ENCODE measurements around the gene C5AR1.

DNA sequence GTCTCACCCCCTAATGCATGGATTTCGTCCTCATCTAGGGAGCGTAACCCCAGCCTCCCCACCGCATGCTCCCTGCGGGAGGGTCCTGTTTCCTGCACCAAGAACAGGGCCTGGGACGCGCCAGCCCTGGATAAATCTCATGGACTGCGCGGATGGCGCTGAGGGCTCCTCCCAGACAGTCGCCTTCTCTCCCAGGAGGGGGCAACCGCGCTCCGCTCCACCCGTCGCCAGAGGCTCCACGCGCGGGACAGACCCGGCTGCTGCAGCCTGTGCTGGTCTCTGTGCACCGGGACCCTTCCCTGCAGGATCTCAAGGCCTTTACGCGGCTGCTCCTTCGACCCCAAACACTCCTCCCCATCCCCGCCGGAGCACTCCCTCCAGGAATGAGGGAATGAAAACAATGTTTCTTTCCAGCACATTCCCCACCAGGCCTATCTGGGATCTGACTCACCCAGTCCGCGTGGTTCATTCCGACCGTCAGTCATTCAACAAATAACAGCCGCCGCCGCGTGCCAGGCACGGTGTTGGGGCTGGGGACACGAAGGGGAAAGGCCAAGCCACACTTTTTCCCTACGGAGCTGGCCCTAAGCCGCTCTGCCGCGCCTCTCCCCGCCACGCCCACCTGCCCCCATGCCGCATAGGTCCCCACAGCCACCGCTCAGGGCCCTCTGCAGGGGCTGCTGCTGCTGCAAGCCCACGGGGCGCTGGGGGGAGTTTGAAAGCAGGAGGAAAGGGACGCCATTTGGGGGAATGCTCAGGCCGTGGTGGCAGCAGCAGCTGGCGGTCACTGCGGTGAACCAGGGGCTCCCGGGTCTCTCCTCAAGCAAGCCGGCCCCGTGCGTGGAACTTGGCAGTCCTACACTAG lies 6.0 kb downstream of the PNMA8B start:
- PRO-cap, 3 experiments: no peak in any of the 3 experiments

DNA sequence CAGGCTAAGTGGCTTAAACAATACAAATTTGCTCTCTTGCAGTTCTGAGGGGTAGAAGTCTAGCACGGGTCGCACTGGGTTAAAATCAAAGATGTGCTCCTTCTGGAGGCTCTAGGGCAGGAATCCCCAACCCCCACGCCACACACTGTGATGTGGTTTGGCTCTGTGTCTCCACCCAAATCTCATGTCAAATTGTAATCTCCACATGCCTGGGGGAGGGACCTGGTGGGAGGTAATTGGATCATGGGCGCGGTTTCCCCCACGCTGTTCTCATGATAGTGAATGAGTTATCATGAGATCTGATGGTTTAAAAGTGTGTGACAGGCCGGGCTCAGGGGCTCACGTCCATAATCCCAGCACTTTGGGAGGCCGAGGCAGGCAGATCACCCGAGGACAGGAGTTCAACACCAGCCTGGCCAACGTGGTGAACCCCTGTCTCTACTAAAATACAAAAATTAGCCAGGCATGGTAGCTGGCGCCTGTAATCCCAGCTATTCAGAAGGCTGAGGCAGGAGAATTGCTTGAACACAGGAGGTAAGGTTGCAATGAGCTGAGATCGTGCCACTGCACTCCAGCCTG lies 26.5 kb upstream of the CALM3 start:
- PRO-cap, 3 experiments: no peak in any of the 3 experiments

DNA sequence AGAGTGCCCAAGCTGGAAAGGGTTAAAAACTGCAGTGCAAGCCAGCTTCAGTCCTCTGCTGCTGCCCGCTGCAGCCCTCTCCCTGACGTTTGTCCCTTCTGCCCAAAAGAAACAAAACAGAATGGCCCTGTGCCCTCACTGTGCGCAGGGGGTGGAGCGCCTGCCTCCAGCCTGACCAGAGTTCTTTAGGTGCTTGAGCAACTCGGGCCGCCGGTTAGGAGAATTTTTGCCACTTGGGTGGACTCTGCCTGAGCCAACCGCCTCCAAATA lies 3.8 kb downstream of the CALM3 start:
- PRO-cap, 3 experiments: no peak in any of the 3 experiments

DNA sequence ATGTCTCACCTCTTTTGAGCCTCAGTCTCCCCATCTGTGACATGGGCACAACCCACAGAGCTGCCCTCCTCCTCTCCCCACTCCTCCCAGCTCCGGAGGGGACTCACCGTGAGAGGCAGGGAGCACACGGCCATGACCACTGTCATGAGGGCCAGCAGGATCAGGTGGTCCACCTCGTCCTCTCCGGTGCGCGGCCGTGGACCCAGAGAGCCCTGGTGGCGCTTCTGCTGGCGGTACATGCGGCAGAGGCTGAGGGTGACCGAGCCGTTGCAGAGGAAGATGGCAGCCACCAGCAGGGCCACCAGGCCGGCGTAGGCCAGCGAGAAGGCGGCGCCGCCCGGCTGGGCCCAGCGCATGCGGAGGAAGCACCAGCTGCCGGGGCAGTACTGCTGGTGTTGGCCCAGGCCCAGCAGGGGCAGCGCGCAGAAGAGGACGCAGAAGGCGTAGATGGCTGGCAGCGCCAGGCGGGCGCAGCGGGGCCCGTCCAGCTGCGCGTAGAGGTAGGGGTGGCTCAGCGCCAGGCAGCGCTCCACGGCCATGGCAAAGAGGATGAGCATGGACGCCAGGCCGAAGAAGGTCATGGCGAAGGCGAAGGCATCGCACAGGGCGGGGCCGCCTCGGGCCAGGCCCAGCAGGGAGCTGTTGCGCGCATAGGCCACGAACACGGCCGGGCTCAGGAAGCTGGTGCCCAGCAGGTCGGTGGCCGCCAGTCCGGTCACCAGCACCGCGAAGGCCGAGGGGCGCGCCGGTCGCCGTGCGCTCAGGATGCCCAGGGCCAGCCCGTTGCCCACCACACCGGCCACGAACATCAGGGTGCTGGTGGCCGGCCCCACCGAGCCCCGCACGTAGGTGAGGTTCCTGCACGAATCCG lies 1.3 kb downstream of the PTGIR start:
- PRO-cap, 3 experiments: no peak in any of the 3 experiments

GRCh38 chr19:46713638-46714760 lies 2.9 kb downstream of the PRKD2 start:
- PRO-cap, 3 experiments: peak in 3 of 3 experiments; most common plus-strand start chr19:46714424 (in 3); most common minus-strand start chr19:46714294 (in 3)

DNA sequence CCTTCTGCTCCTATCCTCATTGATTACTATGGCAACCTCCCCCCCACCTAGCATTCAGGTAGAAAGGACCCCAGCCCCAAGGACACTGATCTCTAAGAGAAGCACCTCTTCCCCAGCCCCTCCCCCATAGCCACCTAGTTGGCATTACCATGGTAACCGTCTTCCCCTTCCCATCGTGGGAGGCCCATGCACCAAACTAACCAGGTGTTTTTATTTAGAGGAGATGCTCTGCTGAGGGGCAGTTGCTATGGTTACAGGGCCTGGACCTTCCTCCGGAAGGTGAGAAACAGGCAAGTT lies 714 bp upstream of the STRN4 start:
- PRO-cap, 3 experiments: no peak in any of the 3 experiments

DNA sequence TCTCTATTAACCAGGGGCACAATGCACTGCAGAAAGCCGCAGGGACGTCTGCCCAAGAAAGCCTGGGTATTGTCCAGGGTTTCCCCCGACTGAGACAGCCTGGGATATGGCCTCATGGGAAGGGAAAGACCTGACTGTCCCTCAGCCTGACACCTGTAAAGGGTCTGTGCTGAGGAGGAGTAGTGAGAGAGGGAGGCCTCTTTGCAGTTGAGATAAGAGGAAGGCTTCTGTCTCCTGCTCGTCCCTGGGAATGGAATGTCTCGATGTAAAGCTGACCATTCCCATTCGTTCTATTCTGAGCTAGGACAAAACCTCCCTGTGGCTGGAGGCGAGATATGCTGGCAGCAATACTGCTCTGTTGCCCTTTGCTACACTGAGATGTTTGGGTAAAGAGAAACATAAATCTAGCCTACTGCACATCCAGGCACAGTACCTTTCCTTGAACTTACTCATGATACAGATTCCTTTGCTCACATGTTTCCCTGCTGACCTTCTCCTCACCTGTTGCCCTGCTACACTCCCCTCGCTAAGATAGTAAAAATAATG lies 19.7 kb downstream of the SLC1A5 start:
- PRO-cap, 3 experiments: no peak in any of the 3 experiments

GRCh38 chr19:46785299-46785877 lies 3.0 kb downstream of the SLC1A5 start:
- PRO-cap, 3 experiments: no peak in any of the 3 experiments

- PRO-cap, 3 experiments: no peak in any of the 3 experiments
Observed at GRCh38 chr19:46825302-46825658, 25.4 kb downstream of the AP2S1 start.

DNA sequence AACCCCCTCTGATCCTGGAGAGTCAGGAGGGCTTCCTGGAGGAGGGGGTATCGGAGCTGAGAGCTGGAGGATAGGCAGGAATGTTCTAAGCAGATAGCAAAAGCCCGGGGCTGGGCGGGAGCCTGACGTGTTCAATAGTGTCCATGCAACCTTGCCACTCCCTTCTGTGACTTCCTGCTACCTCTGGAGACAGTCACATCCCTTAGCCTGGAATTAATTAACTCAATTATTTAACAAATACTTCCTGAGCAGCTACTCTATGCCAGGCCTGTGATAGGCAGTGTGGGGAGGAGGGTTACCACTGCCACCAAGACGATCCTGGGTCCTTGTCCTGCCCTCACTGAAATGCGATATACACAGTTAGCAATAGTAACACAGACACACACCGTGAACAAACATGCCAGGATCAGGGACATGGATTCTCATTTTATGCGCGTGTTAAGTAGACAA lies 10.8 kb downstream of the AP2S1 start:
- PRO-cap, 3 experiments: no peak in any of the 3 experiments

DNA sequence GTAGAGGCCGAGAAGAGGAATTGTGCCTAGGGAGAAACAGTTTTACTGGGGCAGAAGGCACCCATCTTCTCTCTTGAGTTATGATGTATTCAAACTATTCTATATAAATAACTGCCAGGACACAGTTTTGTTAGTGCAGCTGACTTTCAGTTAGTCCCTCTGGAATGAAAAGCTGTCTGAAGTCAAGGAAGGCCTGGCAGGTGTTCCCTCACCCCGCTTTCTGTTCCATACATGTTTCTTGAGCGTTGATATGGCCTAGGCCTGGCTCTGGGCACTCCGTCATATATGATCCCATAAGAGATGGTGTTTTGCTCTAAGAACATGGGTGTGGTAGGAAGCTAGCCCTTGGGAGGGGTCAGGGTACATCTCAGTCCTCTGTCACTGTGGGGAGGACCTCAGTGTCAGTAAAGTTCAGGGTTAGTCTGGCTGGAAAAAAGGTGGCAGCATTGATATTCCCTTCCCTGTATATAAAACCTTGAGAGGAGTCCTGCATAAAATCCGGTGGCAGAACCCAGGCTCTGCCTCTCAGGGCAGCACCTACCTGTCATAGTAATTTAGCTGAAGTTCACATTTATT lies 73.6 kb upstream of the NPAS1 start:
- PRO-cap, 3 experiments: no peak in any of the 3 experiments

DNA sequence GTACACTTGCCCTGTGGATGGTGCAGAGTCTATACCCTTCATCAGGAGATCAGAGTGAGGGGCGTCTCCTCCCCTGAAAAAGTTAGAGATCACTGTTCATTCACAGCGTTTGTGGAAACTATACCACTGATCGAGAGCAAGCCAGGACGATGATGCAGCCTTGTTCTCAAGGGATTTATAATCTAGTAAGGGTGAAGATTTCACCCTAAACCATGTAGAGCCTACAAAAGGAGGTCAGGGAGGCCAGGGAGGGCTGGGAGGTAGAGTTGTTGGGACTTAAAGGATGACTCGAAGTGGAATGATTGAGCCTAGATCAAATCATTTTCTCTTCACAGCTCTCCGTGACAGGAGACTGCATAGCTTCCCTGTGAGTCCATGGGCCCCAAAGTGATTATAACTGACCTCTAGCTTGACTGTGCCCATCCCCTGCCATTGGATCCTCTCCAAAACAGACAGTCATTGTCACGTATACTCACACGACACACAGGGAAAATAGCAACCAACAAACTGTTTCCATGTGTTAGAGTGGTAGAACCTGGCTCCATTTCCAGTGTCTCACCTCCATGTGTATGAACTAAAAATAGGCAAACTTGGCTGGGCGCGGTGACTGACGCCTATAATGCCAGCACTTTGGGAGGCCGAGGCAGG lies 49.0 kb upstream of the NPAS1 start:
- PRO-cap, 3 experiments: no peak in any of the 3 experiments

GRCh38 chr19:47079379-47079693 lies 30.9 kb upstream of the TMEM160 start:
- PRO-cap, 3 experiments: no peak in any of the 3 experiments

DNA sequence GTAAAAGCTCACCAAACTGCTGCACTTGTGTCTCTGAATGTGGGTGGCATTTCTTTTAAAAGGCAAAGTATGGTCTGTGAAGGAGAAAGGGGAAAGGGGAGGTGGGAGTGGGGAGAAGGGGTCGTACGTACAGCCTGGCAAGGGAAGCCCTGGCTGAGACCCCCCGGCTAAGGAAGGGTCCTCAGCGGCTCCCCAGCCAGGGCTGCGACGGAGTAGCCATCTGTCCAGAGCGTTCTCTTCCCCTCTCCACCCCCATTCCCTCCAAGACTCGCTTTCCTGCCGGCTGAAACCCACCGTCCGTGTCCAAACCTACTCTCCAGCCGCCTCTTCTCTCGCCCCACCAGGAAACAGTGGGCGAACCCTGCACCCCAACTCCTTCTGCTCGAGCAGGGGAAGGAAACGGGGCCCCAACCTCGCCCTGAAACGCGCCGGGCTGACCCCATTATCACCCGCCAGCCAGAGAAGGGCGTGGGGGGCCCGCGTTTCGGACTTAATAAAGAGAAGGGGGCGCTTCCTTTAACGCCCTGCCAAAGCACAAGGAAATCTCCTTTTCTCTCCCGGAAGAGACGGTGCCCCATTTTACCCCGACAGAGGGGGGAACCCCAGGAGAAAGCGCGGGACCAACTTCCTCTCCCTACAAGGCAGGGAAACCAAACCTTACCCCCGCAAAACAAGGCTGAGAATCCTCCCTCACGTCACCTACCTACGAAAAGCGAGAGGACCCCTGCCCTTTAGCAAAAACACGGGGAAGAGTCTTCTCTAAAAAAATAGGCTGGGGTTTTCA lies 2.5 kb downstream of the ZC3H4 start:
- PRO-cap, 3 experiments: peak in 3 of 3 experiments; most common plus-strand start position 590 of the sequence (in 3); most common minus-strand start position 238 of the sequence (in 1)

- PRO-cap, 3 experiments: peak in 3 of 3 experiments; most common plus-strand start chr19:47309861 (in 2); most common minus-strand start chr19:47309671 (in 1)
Observed at GRCh38 chr19:47309542-47310490, at the start of gene C5AR1. Gene C5AR1 (plus strand): TSS chr19:47309861.

GRCh38 chr19:47319668-47320780 lies 10.4 kb downstream of the C5AR1 start:
- PRO-cap, 3 experiments: no peak in any of the 3 experiments

DNA sequence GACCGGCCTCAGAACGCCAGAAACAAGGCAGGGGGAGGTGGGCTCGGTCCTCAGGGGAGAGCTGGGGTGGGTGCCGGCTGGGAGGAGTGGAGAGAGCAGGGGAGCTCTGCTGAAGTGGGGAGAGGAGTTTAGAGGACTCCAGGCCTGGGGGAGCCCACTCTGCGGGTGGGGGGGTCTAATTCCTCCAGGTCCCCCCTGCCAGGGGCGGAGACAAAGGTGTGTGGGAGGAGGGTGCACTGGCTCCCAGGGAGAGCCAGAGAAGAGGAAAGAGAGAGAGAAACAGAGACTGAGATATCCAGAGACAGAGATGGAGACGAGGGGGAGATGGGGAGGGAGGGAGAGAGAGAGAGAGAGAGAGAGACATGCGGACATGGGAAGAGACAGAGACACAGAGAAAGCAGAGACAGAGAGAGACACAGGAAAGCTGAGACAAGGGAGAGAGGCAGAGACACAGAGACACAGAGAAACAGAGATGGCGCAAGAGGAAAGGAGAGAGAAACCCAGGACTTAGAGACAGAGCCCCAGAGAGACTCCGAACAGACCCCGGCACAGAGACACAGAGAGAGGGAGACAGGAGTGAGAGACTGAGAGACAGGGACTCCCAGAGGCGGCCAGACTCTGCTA lies 783 bp downstream of the SLC8A2 start:
- PRO-cap, 3 experiments: no peak in any of the 3 experiments

- PRO-cap, 3 experiments: no peak in any of the 3 experiments
Observed at GRCh38 chr19:47491938-47492693, 8.1 kb upstream of the KPTN start.

- PRO-cap, 3 experiments: peak in 2 of 3 experiments; most common plus-strand start chr19:47500571 (in 2); most common minus-strand start chr19:47500409 (in 1)
Observed at GRCh38 chr19:47499963-47500822, 14.7 kb downstream of the NAPA start.

DNA sequence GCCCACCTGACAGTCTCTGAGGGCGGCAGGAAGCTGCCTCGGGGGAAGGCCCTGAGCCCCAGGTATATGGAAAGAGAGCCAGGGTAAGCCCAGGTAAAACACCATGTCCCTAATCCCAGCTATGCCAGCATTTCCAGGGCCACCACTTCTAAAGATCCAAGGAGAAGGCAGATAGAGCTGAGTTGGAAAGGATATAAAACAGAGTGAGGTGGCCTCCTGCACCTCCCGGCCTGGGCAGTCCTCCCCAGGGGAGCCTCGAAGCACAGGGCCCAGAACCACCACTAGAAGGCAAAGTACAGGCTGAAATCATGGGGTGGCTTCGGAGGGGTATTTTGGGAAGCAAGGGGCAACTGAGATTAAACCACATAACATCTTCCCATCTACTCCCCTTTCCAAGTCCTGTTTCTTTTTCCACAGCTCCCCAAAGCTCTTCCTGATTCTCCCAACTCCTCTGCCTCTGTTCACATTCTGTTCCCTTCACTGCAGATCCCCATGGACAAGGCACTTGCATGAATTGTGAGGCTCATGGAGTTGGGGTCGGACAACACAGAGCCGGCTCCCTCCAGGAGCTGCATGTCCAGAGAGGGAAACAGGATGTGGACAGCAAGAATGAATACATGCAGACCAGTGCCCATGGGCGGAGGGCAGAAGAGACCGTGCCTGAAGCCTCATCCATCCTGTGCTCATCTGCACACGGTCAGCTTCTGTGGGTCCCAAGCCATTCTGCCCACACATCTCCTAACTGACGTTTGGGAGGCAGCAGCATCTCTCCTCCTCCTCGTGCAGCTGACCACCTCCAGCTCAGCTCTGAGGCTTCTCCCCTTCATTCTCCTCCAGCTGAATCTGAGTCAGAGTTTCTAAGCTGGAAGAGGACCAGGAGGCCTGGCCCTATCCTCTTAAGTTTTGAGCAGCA lies 13.6 kb downstream of the NAPA start:
- PRO-cap, 3 experiments: no peak in any of the 3 experiments